ENCODE results near the genes NME2 and TMEM100.

GRCh38 chr17:51046446-51047214, 74.0 kb downstream of the SPAG9 start:
- PRO-cap, 2 experiments = no peak in any of the 2 experiments

- PRO-cap, 2 experiments = peak in 2 of 2 experiments; most common plus-strand start chr17:51166411 (in 1); most common minus-strand start chr17:51166229 (in 2)
Observed at GRCh38 chr17:51166112-51167006, at the start of gene NME2. TSS of gene NME2 (plus strand) at chr17:51166411.

GRCh38 chr17:51224902-51225474, 34.9 kb downstream of the MBTD1 start:
- PRO-cap, 2 experiments = no peak in any of the 2 experiments

DNA sequence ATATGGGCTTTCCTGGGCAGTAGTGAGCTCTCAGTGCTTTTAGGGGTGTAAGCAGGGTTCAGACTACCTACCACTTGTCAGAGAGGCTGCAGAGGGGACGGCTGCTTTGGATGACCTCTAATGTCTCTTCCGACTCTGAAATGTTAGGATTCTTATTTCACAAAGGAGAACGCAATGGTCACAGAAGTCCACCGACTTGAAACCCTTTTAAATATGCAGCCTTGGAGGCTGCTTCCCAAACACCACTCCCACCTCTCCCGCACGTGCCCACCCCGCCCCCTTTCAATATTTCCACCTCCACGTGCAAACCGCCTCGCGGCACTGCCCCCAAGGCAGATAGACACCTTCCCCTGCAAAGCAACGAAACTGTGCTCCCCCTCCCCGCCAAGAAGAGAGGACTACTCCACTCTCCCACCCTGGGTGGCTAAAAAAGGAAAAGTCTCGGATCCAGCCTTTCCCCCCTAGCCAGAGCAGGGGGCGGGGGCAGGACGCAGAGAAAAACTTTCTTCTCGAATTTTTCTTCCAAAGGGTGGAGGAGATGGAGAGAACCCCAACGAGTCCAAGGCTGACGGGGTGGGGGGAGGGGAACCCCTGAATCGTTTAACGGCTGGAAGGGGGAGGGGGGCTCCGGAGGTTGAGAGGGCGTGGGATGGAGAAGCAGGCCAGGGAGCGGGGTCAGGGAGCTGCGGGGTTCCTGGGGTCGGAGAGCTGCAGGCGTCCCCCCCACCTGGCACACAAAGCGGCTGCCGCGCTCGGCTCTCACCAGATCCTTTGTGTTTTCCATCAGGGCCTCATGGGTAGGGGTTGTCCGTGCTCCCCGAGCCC, 565 bp downstream of the MBTD1 start:
- PRO-cap, 2 experiments = peak in 2 of 2 experiments; most common minus-strand start position 773 of the sequence (in 2)

- PRO-cap, 2 experiments = no peak in any of the 2 experiments
Observed at GRCh38 chr17:51977975-51978206, 180.6 kb downstream of the CA10 start.

GRCh38 chr17:52170491-52170690, 11.9 kb upstream of the CA10 start:
- PRO-cap, 2 experiments = no peak in any of the 2 experiments

GRCh38 chr17:55265351-55266362, 897 bp downstream of the HLF start:
- PRO-cap, 2 experiments = no peak in any of the 2 experiments

DNA sequence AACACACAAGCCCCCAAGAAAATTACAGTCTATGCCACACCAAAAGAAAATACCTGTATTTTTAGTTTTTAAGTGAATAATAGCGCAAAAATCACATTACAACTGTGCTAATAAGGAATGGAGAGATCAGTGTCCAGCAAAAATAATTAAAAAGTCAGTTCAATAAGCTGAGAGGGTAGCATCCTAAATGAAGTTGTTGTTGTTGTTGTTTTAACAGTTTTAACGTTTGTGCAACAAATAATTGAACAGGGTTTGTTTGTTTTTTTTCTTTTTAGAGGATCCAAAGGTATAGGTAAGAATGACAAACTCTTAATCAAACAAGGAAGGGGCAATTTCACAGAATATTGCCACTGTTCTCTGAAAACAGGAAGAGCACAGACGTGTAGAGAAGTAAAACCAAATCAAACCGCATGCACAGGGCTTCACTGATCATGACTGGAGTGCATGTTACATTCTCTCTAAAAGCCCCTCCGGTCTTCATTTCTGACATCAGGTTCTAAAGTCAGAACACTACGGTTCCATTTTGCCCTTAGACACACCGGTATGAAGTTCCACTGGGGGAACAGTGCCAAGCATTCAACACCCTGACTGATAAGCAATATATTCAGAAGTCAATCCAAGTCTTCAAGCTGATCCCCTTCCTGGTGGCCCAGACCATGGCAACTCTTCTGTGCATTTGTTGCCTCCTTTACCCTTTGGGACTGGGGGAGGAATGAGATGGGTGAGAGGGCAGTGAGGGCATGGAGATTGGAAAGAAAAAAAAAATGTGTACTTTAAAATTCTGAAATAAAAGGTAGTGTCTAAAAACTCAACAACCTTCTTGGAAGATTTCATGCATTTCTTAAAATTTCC, 1.6 kb downstream of the MMD start:
- PRO-cap, 2 experiments = peak in 2 of 2 experiments; most common plus-strand start position 425 of the sequence (in 2)

GRCh38 chr17:55422856-55423659, 1.4 kb upstream of the MMD start:
- PRO-cap, 2 experiments = no peak in any of the 2 experiments

DNA sequence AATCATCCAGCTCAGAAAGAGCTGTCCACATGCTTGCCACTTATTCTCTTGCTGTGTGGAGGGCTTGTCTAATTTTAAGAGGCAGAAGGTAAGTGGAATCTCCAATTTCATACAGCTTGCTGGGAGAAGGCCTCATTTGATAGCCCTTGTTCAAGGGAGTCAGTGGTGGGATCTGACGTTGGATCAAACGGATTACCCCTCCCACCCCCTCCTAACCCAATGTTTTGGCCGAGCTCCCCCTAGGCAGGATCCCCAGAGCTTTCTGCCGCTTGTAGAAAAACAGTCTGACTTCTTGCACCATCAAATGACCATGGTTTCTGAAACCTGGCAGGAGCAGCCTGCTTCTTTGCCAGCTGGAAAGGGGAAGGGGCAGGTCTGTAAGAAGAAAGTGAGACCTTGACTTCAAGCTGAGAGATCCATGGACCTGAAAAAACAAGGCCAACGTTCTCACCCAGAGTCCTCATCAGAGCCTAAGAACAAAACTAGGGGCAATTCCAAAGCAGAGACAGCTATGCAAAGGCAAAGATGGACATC, 146.2 kb upstream of the MMD start:
- PRO-cap, 2 experiments = no peak in any of the 2 experiments

GRCh38 chr17:55722488-55723344, at the start of gene TMEM100:
TSS of gene TMEM100 (minus strand) at chr17:55722864.
- PRO-cap, 2 experiments = no peak in any of the 2 experiments

GRCh38 chr17:55727956-55728207, 5.2 kb upstream of the TMEM100 start:
- PRO-cap, 2 experiments = no peak in any of the 2 experiments

GRCh38 chr17:56592608-56593100, 845 bp upstream of the NOG start:
- PRO-cap, 2 experiments = no peak in any of the 2 experiments

GRCh38 chr17:56596338-56597228, 3.1 kb downstream of the NOG start:
- PRO-cap, 2 experiments = no peak in any of the 2 experiments

- PRO-cap, 2 experiments = no peak in any of the 2 experiments
Observed at GRCh38 chr17:56599026-56599534, 5.6 kb downstream of the NOG start.

- PRO-cap, 2 experiments = no peak in any of the 2 experiments
Observed at GRCh38 chr17:56699229-56699809, 105.8 kb downstream of the NOG start.

- PRO-cap, 2 experiments = no peak in any of the 2 experiments
Observed at GRCh38 chr17:56888095-56889067, 25.5 kb downstream of the TRIM25 start.

DNA sequence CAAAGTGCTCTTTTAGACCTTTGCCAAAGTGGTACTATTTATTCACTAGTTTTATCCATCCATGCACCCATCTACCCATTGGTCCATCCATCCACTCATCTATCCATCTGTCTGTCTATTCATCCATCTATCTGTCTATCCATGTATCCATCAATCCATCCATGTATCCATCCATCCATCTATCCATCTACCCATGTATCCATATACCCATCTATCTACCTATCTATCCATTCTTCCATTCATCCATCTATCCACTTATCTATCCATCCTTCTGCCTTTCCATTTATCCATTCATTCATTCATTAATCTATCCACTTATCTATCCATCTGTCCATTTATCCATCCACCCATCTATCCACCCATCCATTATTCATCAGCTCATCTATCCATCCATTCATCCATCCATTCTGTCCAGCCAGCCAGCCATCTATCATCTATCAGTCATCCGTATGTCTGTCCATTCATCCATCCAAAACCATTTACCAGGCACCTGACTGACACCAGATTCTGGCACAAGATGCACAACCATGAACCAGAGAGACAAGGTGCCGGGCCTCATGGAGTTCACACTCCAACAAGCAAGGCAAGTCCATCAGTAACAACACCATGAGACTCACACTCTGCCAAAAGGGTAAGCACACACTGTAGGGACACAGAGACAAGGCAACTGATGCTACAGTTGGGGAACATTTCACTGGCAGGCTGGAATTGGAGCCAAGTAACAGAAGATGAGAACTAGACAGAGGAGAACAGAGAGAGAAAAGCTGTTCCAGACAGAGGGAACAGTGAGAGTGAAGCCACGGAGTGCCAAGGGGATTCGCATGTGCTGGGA, 21.4 kb downstream of the TRIM25 start:
- PRO-cap, 2 experiments = no peak in any of the 2 experiments

- PRO-cap, 2 experiments = no peak in any of the 2 experiments
Observed at GRCh38 chr17:56898629-56899460, 15.0 kb downstream of the TRIM25 start.

GRCh38 chr17:56903986-56904790, 9.7 kb downstream of the TRIM25 start:
- PRO-cap, 2 experiments = no peak in any of the 2 experiments